Keratinocyte (primary cell): ENCODE results near the gene PPAT.

DNA sequence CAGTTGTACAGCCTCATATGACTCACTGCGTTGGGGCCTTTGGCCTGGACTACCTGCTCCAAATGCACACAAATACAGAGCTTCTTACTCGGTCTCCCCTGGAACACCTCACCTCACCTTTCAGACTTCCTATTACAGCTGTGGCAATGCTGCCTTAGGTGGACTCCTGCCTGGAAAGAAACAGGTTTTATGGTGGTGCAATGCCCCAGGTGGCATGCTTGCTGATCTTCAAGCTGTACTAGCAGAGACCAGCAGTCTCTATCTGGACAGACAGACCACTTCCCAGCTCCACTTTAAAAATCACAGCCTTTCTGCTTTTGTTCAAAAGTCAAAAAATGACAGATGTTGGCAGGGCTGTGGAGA, 85.6 kb upstream of the EXOC1L start:
CAGE:
- cytosol, long polyA minus RNA = no peak
- cytosol, long polyA plus RNA = no peak
- long polyA plus RNA = no peak
- nucleus, long polyA minus RNA = no peak
- nucleus, long polyA plus RNA = no peak

DNA sequence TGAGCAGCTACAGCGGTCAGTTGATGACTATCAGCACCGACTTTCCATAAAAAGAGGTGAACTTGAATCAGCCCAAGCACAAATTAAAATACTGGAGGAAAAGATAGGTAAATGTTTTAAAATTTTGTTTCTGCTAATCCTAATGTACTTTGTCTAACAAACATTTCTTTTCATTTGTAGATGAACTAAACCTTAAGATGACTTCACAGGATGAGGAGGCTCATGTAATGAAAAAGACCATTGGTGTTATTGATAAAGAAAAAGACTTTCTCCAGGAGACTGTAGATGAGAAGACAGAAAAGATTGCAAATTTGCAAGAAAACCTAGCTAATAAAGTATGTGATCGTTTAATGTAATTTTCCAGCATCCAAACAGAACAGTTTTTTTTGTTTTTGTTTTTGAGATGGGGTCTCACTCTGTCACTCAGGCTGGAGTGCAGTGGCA, 49.6 kb upstream of the CRACD start:
CAGE:
- cytosol, long polyA minus RNA = no peak
- cytosol, long polyA plus RNA = no peak
- long polyA plus RNA = no peak
- nucleus, long polyA minus RNA = no peak
- nucleus, long polyA plus RNA = no peak

DNA sequence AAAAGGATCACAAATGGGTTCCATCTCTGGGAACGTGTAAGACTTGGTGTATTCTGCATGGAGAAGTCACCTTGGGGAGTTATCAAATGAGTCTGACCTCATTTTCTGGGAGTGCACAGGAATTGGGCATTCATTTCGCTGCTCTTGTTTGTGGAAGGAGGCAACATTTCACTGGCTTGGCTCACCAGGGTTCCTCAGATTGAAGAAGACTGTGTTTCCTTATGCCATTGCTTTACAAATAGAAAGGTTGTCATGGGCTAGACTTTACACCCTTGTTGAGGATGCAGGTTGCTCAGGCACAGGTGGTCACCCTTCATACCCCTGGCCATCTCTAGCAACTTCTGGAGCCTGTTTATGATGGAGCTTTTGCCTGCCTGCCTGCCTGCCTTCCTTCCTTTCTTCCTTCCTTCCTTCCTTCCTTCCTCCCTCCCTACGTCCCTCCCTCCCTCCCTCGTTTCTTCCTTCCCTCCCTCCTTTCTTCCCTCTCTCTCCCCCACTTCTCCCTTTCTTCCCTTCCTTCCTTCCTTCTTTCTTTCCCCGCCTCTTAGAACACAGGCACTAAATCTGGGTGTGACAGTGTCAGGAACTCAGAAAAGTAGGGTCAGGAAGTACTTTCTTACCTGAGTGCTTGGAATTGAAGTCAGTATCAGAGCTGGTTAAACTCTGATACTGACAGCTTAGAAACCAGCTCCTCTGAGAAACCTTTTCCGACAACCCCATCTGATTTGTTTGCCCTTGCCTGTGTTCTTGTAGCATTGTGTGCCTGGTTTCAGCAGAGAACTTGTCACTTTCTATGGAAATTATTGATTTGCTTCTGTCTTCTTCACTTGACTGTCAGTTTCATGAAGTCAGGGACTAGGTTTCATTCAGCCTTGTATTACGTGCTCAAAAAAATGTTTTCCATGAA, 114.1 kb downstream of the AASDH start:
CAGE:
- cytosol, long polyA minus RNA = no peak
- cytosol, long polyA plus RNA = no peak
- long polyA plus RNA = no peak
- nucleus, long polyA minus RNA = no peak
- nucleus, long polyA plus RNA = no peak

CAGE:
- cytosol, long polyA minus RNA = no peak
- cytosol, long polyA plus RNA = no peak
- long polyA plus RNA = no peak
- nucleus, long polyA minus RNA = no peak
- nucleus, long polyA plus RNA = no peak
These were observed 90.8 kb downstream of the AASDH start for GRCh38 chr4:56296475-56296942.

DNA sequence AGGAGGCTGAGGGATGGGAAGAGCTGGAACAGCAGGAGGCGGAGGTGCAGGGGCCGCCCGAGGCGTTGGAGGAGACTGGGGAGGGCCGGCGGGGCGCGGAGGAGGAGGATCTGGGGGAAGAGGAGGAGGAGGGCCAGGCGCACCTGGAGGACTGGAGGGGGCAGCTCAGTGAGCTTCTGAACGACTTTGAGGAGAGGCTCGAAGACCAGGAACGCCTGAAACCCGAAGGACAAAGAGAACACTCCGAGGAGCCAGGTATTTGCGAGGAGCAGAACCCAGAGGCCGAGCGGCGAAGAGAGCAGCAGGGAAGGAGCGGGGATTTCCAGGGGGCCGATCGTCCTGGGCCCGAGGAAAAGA, 72.7 kb downstream of the AASDH start:
CAGE:
- cytosol, long polyA minus RNA = no peak
- cytosol, long polyA plus RNA = no peak
- long polyA plus RNA = no peak
- nucleus, long polyA minus RNA = no peak
- nucleus, long polyA plus RNA = no peak

GRCh38 chr4:56434845-56435891, at the start of gene PPAT:
Gene PPAT, minus strand, starts transcription at chr4:56435615.
CAGE:
- cytosol, long polyA minus RNA = start-site peak on the minus strand at chr4:56435562-56435617, 19 reads
- cytosol, long polyA plus RNA = no peak
- long polyA plus RNA = no peak
- nucleus, long polyA minus RNA = start-site peak on the minus strand at chr4:56435562-56435616, 22 reads
- nucleus, long polyA plus RNA = start-site peak on the minus strand at chr4:56435485-56435570, 265 and 143 reads in 2 replicates

CAGE:
- cytosol, long polyA minus RNA = no peak
- cytosol, long polyA plus RNA = no peak
- long polyA plus RNA = no peak
- nucleus, long polyA minus RNA = no peak
- nucleus, long polyA plus RNA = no peak
These were observed 22.8 kb downstream of the HOPX start for GRCh38 chr4:56658244-56658797.

DNA sequence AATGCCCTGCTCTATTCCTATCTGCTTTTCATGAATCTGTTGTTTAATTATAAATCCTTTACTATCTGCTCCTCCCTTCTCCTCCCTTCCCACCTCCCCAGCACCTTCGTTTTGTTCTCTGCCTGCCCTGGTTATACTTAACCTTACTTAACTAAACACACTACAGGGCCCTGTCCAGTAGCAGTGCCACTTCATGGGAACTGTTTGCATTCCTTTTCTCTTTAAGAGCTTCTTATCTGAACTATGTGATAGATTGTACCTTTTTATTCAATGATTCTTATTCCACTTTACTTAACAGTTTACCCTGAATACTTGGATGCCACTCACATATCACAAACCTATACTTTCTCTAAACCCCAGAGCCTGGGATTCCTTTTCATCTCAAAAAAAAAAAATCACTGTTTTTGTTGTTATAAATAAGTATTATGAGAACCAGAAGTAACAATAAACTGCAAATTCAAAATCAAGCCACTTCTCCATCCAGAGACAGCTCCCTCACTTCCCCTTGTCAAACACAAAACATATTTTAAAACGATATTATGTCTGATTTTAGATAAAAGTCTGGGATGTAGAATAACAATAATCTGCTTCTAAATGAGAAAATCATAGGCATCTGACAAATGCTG, 667 bp downstream of the HOPX start:
CAGE:
- cytosol, long polyA minus RNA = no peak
- cytosol, long polyA plus RNA = no peak
- long polyA plus RNA = no peak
- nucleus, long polyA minus RNA = no peak
- nucleus, long polyA plus RNA = no peak

DNA sequence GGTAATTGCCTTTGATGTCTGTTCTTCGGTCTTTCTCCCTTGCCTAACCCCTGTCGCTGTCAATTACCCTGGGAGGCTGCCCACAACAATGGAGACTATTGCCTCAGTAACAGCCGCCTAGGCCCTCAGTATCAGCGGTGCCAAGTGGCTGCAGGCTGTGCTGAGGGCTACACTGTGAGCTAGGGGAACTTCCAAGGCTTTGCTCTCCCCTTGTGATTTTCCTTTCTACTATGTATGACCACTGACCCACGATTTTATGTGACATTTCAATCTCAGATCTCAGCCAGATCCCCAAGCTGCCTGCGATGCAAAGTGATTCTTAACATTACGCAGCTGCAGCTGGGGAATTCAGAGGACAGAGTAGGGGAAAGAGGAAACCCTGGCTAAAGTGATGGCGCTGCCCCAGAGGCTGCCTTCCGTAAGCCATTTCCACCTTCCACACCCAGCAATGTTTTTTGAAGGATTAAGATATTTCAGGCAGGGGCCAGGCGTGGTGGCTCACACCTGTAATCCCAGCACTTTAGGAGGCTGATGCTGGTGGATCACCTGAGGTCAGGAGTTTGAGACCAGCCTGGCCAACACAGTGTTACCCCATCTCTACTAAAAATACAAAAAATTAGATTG, 36.1 kb upstream of the REST start:
CAGE:
- cytosol, long polyA minus RNA = no peak
- cytosol, long polyA plus RNA = no peak
- long polyA plus RNA = no peak
- nucleus, long polyA minus RNA = no peak
- nucleus, long polyA plus RNA = no peak

DNA sequence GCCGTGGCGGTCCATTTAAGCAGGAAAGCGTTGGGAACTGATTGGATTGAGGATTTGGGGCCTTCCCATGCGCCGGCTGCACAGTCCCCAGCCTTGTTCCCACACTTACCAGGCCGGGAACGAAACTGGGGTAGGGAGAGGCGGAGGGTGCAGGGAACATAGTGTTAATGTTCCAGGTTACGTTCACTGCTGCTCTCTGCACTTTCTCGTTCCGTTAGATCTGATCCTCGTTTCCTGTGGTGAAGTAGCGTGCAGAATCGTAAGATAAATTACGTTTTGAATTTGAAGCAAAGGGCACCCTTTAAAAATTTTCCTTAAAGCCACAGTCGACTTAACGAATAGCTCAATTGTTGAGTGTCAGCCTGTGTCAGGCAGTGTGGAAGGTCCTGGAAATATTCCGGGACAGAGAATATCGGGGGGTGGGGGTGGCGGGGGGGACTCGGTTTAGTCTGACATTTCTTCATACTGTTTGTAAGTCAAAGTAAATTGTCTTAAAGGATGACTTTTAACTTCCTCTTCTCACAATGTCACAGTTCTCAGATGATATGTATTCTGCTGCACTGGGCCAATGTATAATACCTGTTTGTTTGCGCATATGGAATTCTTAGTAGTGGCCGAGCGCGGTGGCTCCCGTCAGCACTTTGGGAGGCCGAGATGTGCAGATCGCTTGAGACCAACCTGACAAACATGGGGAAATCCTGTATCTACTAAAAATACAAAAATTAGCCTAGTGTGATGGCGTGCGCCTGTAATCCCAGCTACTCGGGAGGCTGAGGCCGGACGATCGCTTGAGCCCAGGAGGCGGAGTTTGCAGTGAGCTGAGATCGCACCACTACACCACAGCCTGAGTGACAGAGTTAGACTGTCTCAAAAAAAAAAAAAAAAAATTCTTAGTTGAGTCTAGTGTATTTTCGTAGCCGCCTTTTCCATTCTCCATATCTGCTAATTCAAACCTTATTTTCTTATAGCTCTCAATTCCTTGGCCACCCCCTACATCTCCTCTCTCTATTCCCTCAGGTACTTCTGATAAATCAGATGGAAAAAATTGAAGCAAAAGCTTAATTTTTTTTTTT, 668 bp downstream of the POLR2B start:
CAGE:
- cytosol, long polyA minus RNA = no peak
- cytosol, long polyA plus RNA = no peak
- long polyA plus RNA = no peak
- nucleus, long polyA minus RNA = no peak
- nucleus, long polyA plus RNA = no peak

CAGE:
- cytosol, long polyA minus RNA = no peak
- cytosol, long polyA plus RNA = no peak
- long polyA plus RNA = no peak
- nucleus, long polyA minus RNA = no peak
- nucleus, long polyA plus RNA = no peak
These were observed 51.4 kb downstream of the POLR2B start for GRCh38 chr4:57030001-57030514.

DNA sequence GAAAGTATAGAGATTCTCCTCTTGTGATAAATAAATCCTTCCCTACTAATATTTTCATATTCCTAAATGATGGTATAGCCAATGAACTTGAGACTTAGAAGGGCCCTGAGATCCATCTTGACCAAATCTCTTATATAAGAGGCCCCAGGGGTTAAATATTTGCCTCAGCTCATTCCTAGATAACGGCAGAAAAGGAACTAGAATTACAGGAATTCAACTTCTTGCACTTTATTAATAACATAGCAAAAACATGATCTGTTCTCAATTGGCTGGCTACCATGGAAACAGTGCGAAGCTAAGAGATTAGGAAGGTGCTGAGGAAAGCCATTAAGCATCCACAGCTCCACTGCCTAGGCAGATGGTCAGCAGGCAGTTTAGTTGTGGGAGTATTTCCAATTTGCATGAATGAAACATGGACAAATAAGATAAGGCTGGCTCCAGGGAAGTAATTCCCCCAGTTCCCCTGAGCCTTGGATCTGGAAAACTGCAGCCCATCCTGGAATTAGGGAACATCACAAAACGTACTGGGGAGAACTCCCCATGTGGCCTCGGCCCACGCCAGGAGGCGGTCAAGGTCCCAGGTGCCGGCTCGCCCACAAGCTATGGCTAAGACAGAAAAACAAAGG, 45.5 kb downstream of the IGFBP7 start:
CAGE:
- cytosol, long polyA minus RNA = no peak
- cytosol, long polyA plus RNA = no peak
- long polyA plus RNA = no peak
- nucleus, long polyA minus RNA = no peak
- nucleus, long polyA plus RNA = no peak

DNA sequence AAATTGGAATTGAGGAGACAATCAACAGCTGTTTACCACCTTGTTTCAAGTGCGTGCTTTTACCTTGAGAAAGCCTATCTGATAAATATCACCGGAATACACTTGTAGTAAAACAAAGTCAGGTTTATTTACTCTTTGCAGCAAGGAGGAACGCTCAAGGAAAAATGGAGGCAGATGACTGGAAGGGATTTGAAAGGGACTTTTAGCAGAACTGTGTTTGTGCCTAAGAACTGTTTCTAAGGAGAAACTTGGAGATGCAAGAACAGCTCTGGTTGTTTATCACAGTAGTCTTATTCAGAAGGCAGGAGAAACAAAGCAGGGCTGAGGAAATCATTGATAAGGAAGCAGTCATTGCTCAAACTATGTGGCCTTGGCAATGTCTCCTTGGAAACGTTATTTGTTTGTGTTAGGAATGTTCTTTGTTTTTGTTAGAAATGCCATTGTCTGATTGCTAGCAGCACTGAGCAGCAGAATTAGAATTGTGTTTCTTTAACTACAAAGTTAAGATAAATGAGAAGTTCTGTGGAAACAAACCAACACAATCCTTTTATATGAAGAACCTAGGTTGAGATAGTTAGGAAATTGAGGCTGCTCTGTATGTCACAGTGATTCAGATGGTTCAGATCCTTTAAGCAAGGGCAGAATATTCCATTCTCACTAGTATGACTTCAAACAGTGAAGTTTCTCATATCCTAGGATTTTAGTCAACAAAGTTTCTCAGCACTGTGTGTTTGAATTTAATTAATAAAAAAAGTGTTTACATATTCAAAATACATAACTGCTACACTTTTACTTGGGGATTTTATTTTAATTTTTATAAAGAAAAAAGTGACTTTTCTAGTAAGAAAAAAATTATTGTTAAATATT, 1191.3 kb upstream of the IGFBP7 start:
CAGE:
- cytosol, long polyA minus RNA = no peak
- cytosol, long polyA plus RNA = no peak
- long polyA plus RNA = no peak
- nucleus, long polyA minus RNA = no peak
- nucleus, long polyA plus RNA = no peak

DNA sequence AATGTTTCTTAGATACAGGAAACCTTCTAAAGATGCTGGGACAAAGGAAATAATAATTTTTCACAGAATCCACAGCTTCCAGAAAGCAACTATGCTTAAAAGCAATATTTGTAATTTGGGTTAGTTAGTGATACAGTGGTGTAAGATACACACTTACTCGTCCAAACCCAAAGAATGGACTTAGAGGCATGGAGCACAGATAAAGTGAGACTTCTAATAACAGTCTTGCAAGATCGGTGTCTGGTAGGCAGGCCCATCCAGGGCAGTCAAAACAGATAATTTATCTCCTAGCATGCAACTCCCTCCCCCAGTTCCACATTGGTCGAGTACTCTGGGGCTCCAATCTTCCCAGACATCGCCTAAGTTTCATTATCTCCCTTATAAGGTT, 471.5 kb downstream of the TECRL start:
CAGE:
- cytosol, long polyA minus RNA = no peak
- cytosol, long polyA plus RNA = no peak
- long polyA plus RNA = no peak
- nucleus, long polyA minus RNA = no peak
- nucleus, long polyA plus RNA = no peak

CAGE:
- cytosol, long polyA minus RNA = no peak
- cytosol, long polyA plus RNA = no peak
- long polyA plus RNA = no peak
- nucleus, long polyA minus RNA = no peak
- nucleus, long polyA plus RNA = no peak
These were observed 493.7 kb downstream of the EPHA5 start for GRCh38 chr4:65176549-65176952.

DNA sequence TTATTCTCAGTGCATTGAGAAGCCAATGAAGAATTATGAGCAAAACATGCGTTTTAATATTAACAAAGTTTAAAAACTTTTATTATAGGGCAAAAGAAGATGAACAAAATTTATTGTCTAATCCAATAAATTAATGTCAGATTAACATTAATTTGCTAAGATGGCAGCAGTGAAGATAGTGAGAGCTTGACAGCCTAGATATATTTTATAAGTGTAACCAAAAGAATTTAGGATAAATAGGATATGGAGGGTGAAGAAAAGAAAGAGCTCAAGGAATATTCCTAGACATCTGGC, 603.4 kb downstream of the CENPC start:
CAGE:
- cytosol, long polyA minus RNA = no peak
- cytosol, long polyA plus RNA = no peak
- long polyA plus RNA = no peak
- nucleus, long polyA minus RNA = no peak
- nucleus, long polyA plus RNA = no peak

GRCh38 chr4:67431627-67432881, 113.2 kb downstream of the CENPC start:
CAGE:
- cytosol, long polyA minus RNA = no peak
- cytosol, long polyA plus RNA = no peak
- long polyA plus RNA = no peak
- nucleus, long polyA minus RNA = no peak
- nucleus, long polyA plus RNA = no peak

DNA sequence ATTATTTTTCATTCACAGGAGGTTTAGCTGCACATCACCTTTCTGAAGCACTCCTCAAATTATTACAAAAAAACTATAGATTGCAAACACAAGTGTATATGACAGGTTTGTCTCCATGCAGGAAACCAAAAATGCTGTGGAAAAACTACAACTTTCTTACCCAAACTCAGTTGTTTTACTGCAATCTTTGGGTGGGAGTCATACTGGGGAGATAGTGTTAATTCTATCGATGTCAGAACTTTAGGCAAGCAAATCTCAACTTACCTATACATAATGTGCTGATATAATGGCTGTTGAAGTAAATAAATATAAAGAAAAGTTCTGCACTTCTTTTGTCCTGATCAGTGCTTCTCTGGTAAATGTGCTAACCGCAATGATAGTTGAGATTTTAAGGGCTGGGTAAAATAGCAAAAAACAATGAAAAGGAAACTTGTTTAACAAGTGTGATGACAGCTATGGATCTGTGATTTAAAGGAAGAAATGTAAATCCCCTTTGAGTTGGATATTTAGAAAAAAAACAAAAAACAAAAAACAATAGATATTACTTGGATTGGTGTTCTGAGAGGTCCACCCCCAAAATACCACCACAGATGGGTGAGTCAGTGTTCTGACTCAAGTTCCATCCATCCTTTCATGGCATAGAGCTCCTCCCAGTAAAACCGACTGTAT, 27.7 kb downstream of the TMPRSS11B start:
CAGE:
- cytosol, long polyA minus RNA = no peak
- cytosol, long polyA plus RNA = no peak
- long polyA plus RNA = no peak
- nucleus, long polyA minus RNA = no peak
- nucleus, long polyA plus RNA = no peak

CAGE:
- cytosol, long polyA minus RNA = no peak
- cytosol, long polyA plus RNA = no peak
- long polyA plus RNA = no peak
- nucleus, long polyA minus RNA = no peak
- nucleus, long polyA plus RNA = no peak
These were observed 39.2 kb downstream of the YTHDC1 start for GRCh38 chr4:68310423-68311409.

DNA sequence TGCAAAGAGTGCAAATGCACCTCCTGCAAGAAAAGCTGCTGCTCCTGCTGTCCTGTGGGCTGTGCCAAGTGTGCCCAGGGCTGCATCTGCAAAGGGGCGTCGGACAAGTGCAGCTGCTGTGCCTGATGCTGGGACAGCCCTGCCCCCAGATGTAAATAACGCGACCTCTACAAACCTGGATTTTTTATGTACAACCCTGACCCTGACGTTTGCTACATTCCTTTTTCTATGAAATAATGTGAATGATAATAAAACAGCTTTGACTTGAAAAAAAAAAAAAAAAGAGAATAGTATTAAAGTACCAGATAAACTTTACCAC, 26.5 kb upstream of the YTHDC1 start:
CAGE:
- cytosol, long polyA minus RNA = start-site peak on the plus strand centred at position 251 of the sequence, 13 bp wide, 423 reads
- cytosol, long polyA plus RNA = no peak
- long polyA plus RNA = no peak
- nucleus, long polyA minus RNA = no peak
- nucleus, long polyA plus RNA = start-site peak on the plus strand centred at position 251 of the sequence, 17 bp wide, 359 and 197 reads in 2 replicates